CMK (cell line): Measurements from ENCODE around the genes CCL3L3 and HNF1B.

GRCh38 chr17:35972901-35973951 is 8.1 kb downstream of the CCL16 start:
- RRBS: no CpG with 5 or more reads among the region's 11 CpGs

DNA sequence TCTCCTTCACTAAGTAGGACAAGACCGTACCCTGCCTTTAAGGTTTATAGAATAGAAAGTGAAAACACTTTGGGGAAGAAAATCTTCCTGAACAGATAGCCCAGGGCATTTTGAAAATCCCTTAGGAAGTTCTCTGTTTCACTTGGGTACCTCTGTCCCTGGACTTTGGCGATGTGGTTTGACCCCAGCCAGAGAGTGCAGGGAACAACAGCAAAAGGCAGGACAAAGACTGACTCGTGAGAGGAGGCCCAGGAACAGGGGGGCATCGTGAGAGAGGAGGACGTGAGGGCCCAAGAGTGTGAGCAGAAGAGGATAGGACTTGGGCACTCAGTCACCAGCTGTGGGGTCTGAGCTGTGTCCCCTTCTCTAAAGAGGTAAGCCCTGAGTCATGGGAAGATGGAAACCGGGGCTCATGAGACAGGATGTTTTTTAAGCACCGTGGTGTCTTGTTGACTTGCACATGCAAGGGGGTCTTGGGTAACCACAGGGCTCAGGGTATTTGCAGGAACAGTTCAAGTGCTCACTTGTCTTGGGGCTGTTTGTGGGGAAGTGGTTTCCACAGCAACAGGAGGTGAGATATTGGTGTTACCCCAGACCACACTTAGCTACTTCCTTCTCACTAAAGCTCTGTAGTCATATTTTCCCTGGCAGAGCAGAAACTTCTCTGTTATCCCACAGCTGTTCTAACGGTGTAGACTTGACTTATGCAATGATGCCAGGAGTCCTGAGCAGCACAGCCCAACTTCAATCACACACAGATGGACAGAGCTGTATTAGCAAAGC is 7.5 kb downstream of the CCL3 start:
- RRBS: no CpG with 5 or more reads among the region's 8 CpGs

DNA sequence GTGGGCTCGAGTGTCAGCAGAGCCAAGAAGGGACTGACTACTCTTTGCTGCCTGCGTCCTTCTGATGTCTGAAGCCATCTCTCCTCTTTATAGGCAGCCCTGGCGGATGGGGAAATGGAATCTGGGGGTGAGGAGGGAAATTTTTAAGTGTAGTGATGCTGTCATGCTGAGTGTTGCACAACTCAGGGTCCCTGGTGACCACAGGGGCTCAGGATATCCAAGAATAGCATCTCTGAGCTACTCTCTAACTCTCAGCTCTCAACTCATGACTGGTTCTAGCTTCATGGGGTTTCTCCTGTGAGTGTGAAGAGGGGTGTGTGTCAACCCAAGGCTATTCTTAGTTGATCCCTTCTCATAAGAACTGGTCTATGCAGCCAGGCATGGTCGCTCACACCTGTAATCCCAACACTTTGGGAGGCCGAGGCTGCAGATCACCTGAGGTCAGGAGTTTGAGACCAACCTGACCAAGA is at the start of gene CCL3L3:
Gene CCL3L3 (minus strand): TSS at position 63 of the 470 bp plus-strand sequence.
- RRBS: no CpG with 5 or more reads among the region's 5 CpGs

DNA sequence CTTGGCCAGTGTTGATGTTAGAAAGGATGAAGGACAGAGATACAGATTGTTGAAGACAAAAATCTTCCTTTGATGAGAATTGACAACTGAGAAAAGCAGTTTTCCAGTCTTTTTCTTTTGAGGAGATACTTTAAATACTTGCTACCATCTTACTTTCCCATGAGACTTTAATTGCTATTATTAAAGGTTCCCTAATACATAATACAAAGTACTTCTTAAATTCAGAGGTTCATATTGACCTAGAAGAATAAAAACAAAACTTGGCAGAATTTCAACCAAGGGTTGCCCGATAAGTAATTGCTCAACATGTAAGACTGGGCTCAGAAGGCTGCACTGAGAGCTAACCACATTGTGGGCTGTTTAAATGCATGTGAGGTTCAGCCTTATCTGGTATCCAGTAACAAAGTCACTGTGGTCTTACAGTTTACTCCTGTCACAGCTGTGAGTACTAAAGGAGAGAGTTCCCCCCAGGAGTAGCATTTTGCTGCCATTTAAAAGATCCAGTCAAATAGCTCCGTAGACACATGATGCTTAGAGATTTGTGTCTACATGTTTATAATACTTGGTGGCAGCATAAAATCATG is 1.7 kb upstream of the DHRS11 start:
- RRBS: no CpG with 5 or more reads among the region's 2 CpGs

- RRBS: no CpG with 5 or more reads among the region's 27 CpGs
Observed at GRCh38 chr17:36602265-36603290, 1.2 kb downstream of the MRM1 start.

GRCh38 chr17:36690583-36690799 is 89.1 kb downstream of the MRM1 start:
- RRBS: no CpG with 5 or more reads among the region's 1 CpG

DNA sequence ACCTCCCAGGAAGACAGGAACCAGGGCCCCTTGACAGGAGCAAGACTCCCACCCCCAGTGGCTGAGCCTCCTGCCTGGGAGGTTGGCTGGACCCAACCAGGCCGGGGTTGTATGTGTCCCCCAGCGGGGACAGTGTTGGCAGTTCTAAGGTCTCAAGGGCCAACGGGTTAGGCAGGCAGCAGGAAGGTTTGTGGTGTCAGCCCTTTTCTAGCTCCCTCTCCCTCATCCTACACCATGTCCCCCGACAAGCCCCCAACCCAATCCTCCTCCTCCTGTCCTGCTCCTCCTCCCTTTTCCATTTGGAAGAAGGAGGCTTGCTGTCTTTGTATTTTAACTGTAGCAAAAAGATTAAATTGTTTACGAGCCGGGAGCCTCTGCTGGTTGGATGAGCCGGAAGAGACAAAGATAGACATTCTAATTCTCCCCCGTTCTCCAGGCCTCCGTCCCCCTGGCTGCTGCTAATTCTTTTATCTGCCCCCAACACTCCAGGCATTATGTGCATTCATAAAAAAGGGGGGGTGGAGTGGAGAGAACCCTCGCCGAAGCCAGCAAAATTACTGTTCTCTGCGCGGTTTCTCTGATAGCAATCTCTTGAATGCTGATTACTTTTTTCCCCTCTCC is 126.4 kb downstream of the MRM1 start:
- RRBS: no CpG with 5 or more reads among the region's 13 CpGs

- RRBS: no CpG with 5 or more reads among the region's 2 CpGs
Observed at GRCh38 chr17:37092111-37092711, 143.5 kb downstream of the AATF start.

- RRBS: no CpG with 5 or more reads among the region's 2 CpGs
Observed at GRCh38 chr17:37300570-37301104, 75.1 kb upstream of the C17orf78 start.

DNA sequence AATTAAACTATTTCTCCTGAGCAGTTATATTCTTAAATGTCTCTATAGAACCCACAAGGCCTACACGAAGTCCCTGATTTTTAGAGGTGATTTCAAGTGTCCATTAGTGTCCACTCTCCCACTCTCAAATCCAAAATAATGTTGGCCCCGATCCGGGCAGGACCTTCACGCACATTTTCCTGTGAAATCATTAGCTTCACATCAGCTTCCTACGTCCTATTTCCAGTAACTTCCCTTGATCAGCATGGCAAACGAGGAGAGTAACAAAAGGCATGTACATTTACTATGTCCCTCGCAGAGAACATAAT is 17.7 kb upstream of the C17orf78 start:
- RRBS: no CpG with 5 or more reads among the region's 7 CpGs

DNA sequence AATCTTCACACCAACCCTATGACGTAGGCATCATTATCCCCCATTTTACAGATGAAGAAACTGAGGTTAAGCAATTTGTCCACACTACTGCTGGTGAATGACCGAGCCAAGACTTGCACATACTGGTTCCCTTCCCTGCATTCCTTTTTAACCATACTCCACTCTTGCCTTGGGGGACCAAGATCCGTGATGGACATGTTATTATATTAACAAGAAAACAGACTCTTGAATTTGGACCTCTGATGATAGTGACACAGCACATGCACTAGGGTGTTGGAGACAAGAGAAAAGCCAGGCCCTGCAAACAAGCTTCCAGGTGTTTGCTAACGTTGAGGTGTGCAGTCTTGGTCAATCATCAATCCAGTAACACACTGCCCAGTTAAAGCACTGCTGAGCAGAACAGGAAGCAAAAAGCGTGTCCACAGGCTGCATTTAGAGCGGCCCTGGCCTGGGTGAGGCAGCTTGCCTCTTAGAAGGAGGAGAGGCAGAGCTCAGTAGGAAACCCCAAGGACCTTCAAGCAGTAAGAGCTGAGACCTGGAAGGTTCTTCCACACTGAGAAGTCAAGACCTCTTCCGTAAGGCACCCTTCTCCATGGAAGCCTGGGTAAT is 36.7 kb downstream of the HNF1B start:
- RRBS: no CpG with 5 or more reads among the region's 7 CpGs

DNA sequence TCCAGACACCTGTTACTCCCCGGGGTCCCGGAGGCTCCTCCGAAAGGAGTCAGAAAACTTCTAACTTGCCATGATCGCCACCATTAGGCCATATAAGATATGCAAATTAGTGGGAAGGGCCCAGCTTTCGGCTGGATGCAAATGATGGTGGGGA is at the start of gene HNF1B:
Gene HNF1B (minus strand): TSS at position 62 of the 154 bp plus-strand sequence.
- RRBS: no CpG with 5 or more reads among the region's 5 CpGs

DNA sequence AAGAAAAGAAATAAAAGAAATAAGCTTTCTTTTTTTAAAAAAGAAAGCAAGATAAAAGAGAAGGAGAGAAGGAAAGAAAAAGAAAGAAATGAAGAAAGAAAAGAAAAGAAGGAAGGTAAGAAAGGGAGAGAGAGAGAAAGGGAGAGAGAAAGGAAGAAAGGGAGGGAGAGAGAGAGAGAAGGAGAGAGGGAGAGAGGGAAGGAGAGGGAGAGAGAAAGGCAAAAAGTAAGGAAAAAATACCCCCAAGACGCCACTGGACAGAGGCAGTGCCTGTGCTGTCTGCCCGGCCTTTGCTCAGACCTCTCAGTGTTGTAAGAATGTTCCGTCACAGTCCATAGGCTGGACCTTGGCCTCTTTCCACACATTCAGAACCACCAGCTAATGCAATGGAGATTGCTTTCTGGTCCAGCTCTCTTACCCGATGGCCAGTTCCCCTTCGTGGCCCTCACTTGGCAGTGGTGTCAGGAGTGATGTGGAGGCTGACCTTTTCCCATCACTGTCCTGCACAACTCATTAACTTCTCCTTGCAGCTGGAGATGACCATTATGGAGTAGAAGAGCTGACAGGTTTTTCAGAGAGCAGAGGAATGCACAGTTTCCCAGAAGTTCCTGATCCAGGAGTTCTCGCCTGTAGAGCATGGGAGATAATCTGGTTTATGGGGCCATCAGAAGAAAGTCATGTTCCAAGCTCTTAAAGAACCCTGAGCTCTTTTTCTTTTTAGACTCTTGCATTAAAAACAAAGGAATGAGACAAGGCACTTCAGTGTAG is 14.4 kb upstream of the HNF1B start:
- RRBS: no CpG with 5 or more reads among the region's 6 CpGs

DNA sequence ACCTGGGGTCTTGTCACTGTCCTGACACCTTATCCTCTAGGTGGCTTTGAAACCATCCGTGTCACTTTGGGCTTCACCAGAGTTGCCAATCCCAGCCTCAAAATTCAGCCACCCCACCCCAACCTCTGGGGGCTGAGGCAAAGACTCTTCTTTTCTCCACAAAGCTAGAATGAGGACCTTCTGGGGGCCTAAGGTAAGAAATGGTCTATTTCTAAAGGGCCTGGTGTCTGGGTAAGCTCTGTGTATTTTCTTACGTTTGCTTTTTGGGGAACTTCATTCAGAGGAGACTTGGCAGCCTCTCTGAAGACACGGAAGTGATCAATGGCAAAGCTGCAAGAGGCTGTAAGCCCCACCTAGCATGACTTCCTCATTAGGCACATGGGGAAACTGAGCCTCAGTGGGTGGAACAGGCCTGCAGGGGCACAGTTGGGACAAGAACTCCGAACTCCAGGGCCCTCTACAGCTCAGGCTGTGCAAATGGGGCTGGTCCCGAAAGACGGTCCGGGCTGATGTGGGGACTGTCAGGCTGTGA is 80.2 kb upstream of the TBC1D3K start:
- RRBS: no CpG with 5 or more reads among the region's 7 CpGs

DNA sequence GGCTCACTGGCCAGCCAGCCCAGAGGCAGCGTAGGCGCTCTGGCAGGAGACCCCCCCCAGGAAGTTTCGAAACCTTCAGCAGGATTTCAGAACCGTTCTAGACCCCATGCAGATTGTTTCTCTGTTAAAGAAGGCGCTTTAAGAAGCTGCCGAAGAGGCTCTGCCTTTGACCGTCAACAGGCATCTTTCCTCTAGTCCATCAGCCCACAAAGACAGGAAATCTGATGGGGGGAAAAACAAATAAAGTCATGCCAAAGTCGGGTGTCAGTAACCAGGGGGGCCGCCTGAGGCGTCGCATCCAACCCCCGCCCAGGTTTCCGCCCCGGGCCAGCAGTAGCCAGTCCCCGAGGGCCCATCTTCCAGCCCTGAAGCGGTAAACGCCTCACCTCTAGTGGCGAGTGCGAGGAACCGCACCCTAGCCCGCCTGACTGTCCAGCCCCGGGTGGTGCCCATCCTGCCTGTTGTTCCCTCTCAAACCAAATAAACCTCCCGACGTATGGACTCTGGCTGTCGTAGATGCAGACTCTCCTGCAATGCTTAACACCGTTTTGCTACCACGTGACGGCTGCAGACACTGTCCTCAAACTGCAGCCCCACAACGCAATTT is 79.6 kb upstream of the TBC1D3K start:
- RRBS: no CpG with 5 or more reads among the region's 29 CpGs

DNA sequence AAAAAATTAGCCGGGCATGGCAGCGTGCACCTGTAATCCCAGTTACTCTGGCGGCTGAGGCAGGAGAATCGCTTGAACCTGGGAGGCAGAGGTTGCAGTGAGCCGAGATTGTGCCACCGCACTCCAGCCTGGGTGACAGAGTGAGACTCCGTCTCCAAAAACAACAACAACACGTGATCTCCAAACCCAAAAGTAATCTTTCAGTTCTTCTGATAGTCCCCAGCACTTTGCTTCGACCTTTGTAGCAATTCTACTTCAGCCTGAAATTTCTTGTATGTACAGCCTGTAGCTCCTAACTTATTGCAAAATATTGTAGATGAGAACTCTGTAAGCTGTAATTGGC is 1.4 kb upstream of the MRPL45 start:
- RRBS: no CpG with 5 or more reads among the region's 9 CpGs

DNA sequence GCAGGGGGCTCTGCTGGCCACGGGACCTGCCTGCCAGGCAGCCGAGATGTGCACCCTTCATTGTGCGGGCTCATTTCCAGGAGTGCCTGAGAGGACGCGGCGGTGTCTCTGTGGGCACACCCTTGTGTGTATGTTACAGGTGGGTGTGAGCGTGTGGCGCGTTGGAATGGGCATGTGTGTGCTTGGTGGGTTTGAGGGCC is 15.9 kb downstream of the ARHGAP23 start:
- RRBS: no CpG with 5 or more reads among the region's 9 CpGs

GRCh38 chr17:38464582-38465644 is 36.6 kb downstream of the ARHGAP23 start:
- RRBS: no CpG with 5 or more reads among the region's 32 CpGs

DNA sequence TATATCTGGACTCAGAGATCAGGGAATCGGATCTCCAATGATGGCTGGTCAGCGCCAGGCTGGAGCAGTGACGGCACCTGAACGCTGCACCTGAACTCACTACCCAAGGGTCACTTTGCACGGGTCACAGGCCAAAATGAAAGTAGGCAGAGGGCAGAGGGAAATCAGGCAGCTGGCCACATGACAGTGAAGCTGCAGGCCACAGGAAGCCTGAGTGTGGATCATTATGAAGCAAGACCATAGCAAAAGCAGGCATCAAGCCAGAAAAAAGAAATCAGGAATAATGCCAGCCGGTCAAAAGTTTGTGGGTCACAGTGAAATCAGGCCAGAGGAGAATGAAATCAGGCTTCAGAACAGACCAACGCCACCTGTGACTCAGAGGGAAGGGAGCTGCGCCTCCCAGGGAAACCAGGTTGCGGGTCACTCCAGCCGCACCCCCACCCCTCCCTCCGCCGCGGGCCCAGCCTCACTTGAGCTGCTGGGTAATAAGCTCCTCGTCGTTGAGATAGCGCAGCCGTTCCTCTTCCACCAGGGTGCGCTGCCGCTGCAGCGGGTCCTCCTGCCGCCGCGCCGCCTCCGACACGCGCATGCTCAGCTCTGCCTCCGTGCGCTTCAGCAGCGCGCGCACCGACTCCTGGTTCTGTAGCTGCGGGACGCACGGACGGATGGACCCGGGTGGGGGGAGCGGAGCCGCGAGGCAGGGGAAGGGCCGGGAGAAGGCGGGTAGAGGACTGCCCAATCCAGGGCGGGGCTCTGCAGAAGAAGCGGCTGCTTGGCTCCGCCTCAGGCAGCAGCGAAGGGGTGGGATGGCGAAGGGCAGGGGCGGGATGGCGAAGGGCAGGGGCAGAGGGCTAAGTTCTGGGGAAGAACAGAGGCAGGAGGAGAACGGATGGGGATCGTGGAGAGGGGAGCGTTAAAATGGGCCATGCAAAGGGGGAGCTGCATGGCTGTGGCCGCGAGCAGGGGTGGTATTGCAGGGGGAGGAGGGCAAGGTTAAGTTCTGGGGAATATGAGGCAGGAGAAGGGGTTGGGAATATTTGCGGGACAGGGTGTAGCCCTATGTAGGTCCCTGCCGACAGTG is 47.7 kb downstream of the SRCIN1 start:
- RRBS: no CpG with 5 or more reads among the region's 57 CpGs

DNA sequence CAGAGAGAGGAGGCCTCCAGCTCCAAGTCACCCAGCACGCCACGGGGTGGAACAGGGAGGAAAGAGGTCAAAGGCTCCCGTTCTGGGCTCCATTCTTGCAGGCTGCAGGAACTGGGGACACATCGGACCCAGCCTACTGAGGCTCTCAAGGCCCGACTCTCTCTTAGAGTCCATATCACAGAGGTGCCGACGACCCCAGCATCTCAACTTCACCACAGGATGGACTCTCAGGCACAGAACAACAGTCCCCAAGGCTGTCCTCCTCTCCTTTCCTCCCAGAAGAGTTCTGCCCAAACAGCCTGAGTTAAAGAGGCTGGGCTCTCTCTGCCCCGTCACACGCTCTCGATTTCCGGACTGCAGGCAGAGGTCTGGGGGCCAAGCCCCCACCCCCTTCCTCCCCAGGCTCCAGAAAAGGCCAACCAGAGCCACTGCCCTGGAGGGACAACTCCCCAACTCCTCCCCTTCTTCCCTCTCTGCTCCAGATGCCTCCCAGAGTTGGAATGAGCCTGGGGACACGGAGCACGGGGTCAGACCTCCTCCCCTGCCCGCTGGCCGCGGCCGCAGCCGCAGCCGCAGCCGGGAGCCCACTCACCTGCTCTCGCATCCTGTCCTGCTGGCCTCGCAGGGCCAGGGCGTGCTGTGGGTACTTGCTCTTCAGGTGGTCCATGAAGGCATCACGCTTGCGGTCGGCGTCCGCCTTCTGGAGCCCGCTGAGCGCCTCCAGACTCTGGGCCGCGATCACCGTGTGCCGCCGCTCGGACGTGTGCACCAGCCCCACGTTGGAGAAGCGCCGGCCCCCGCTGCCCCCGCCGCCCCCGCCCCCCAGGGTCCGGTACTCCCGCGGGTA is 27.6 kb downstream of the SRCIN1 start:
- RRBS: no CpG with 5 or more reads among the region's 47 CpGs